Caco-2 (cell line): ENCODE data around the genes SRRM4, HSPB8 and CCDC60.

- PRO-cap = no peak
- RRBS = no CpG with 5 or more reads among the region's 8 CpGs
These were observed 4.9 kb upstream of the MED13L start for GRCh38 chr12:116282386-116282843.

DNA sequence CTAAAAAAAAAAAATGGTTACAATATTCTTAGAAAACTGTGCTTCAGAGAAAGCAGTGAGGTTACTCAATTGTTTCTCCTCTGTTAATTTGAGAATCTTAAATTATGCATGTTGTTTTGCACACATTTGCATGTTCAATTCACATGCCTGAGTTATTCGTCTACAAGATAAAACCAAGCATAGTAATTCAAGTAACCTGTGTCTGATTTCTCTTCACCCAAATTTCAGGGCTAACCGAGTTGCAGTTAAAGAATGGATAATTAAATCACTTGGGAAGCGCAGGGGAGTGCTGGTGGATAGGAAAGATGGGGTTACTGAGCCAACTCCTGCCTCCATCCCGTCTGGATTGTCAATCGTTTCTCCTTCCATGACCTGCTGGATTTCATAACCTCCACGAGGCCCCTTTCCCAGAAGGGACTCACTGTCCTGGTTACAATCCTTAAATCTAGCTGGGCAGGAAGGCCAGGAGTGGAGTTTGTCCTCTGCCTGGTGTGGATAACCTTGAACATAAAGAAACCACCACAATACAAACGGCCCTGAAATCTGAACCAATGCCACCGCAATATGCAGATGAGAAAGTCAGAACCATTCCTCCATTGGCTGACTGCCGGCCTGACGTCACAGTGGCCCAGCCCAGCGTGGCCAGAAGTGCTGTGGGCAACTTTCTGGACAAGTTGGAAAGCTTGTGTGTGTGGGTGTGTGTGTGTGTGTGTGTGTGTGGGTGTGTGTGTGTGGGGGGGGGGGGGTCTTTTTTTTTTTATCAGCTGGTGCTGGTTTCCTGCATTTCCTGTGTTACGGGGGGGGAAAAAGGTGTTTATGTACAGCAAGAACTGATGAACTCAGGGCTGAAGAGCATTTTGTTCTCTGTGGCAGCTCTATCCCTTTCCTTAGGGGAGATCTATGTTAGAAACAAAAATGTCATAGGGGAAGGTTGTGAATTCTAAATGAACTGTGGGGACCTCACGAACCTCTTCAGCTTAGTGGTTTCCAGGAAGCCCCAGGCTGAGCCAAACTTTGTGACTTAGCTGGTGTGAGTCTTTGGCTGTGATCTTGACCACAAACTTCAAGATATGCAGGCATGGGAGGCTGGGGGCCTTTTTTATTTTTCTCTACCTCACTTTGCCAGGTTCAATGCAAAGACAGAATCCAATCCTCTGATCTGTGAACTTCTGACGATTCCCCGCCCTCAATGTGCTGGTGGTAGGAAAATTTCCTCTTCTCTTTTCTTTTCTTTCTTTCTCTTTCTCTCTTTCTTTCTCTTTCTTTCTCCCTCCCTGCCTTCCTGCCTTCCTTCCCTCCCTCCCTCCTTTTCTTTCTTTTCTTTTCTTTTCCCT is 81.6 kb upstream of the MED13L start:
- PRO-cap = bidirectional peak, plus-strand start at position 645 of the sequence, minus-strand start at position 500 of the sequence
- RRBS = no CpG with 5 or more reads among the region's 15 CpGs

GRCh38 chr12:116381608-116382607 is 104.4 kb upstream of the MED13L start:
- PRO-cap = bidirectional peak, plus-strand start at chr12:116382146, minus-strand start at chr12:116382004
- RRBS = no CpG with 5 or more reads among the region's 22 CpGs

- PRO-cap = no peak
- RRBS = 93% methylated on average over 4 of the region's 12 CpGs
These were observed 72.2 kb downstream of the SPRING1 start for GRCh38 chr12:116665646-116666113.

GRCh38 chr12:116693164-116693758 is 44.6 kb downstream of the SPRING1 start:
- PRO-cap = no peak
- RRBS = 100% methylated on average over 1 of the region's 16 CpGs

GRCh38 chr12:116693817-116694540 is 43.9 kb downstream of the SPRING1 start:
- PRO-cap = no peak
- RRBS = no CpG with 5 or more reads among the region's 23 CpGs

- PRO-cap = no peak
- RRBS = no CpG with 5 or more reads among the region's 20 CpGs
These were observed 78.6 kb downstream of the TESC start for GRCh38 chr12:117020248-117021310.

DNA sequence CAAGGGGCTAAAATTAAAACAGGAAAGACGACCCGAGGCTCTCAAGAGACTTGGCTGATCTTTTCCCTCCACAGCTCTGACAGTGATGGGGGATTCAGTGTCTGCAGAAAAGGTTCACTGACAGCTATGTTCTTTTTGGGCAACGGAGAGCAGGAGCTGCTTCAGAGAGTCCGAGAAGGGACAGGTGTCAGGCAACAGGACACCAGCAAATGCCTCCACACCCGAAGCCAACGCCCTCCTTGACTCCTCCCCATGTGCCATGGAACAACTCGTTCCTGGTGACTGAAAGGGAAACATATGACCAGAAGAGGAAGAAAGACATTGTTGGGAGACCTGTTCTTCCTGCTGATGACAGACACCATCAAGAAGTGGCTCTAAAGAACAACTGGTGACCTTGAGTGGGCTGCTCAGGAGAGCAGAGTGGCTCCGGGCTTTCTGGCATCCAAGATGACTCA is 172.2 kb upstream of the NOS1 start:
- PRO-cap = no peak
- RRBS = no CpG with 5 or more reads among the region's 8 CpGs

DNA sequence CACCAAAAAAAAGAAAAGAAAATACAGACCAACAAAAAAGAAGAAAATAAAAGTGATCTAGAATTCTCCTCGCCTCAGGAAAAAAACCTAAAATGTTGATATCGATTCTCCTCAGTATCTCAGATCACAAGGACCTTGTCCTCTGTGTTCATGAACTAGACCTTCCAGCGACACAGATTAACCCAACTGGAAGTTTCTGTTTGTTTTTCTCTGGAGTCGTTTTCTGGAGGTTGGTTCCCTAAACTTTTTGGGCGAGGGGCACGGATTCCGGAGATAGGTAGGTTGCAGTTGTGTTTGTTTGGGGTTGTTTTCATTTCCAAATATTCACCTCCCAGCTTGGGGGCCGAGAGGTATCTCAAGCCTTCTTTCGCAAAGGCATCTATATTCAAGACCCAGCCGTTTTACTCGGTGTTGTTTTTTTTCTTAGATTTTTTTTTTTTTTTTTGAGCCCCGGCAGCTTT is 513 bp upstream of the RFC5 start:
- PRO-cap = no peak
- RRBS = no CpG with 5 or more reads among the region's 12 CpGs

DNA sequence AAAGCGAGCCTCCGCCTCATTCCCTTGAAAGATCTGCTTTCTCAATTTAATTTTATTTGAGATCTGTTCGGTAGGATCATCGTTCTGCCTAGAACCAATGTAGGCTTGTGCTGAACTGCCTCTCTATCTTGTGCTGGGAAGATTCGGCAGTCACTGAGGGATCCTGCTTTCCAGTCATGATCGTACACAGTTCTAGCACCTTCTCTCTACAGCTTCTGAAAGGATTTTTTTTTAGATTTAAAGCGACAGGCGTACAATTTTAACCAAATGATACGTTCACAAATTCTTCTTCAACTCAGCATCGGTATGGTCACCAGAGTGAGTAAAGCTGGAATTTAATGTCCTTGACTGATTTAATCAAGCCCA is 54.4 kb downstream of the PEBP1 start:
- PRO-cap = no peak
- RRBS = no CpG with 5 or more reads among the region's 10 CpGs

DNA sequence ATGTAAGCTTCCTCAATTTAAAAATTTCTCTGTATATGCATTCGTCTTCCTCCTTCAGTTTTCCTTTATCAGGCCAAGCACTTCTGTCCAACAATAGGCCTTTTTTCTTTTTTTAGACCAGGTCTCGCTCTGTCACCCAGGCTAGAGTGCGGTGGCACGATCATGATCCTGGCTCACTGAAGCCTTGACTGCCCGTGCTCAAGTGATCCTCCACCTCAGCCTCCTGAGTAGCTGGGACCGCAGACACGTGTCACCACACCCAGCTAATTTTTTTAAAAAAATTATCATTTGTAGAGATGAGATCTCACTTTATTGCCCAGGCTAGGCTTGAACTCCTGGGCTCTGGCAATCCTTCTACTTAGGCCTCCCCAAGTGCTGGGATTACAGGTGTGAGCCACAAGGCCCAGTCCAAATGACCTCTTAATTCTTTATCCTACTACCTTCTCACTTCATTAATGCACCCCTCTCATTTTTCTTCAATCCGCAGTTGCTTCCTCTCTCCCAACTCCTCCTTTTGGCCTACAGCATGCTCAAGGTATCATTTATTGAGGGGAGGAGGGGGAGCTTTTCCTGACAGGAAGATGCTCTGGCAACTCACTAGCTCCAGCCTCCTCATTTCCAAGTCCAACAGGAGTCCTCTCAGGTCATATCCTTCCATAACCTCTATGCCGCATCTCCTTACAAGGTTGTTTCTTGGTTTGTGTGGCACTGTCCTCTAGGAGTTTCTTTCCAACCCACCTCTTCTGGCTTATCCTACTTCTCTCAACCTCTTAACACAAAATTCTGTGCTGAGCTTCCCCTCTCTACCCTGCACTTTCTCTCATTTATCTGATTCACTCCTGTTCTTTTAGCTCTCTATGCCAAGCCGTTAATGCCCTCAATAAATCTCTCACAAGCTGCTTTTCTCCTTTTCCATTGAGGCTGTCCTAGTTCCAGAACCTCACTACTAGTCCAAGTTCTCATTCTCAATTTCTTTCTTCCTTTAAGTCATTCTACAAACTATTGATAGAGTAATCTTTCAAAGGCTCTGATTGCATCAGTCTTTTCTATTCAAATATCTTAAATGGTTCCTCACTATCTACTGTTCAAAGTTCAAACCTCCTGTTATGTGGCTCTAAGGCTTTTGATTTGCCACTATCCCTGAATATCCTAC is 25.4 kb downstream of the TAOK3 start:
- PRO-cap = no peak
- RRBS = no CpG with 5 or more reads among the region's 10 CpGs

DNA sequence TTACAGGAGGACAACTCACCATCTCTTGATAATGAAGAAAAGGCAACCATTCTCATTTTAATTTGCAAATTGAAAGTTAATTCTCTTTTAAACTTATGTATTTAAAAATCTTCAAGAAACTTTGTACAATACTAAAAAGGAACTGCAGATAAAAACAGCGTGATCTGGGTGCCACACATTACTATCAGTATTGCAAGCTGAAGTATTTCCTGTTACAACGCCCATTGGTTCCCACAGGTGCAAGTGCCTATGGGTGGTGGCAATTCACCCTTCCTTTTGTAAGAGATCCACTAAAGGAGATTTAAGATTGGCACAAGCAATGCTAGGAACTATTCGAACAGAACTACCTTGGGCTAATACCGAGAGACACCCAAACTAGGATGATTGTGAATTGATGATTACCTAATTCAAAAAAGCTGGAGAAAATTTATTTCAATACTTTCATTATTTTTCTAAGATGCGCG is 13.2 kb downstream of the TAOK3 start:
- PRO-cap = no peak
- RRBS = no CpG with 5 or more reads among the region's 6 CpGs

DNA sequence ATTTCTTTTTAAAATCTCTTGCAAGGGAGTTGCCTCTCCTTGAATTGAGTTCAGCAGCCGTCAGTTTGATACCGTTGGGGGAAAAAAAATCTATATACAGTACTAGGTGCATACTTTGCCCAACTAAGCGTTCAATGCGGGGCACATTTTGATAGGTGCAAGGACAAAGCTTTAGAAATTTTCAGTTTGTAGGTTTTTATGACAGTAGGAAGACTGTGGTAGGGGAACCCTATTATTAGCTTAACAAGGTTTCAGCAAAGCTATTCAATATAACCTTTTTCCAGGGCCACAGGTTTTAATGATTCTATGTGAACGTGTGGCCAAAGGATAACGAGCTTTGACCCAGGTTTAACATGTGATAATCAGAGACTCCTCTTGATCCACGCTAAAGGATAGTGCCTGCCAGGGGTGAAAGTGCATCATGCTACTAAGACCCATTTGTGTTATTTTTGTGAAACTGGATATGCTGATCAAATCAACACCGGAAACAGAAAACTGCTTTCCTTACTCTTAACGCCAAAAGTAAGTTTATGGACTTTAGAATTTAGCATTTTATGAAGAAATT is 808 bp upstream of the TAOK3 start:
- PRO-cap = no peak
- RRBS = no CpG with 5 or more reads among the region's 9 CpGs

- PRO-cap = no peak
- RRBS = no CpG with 5 or more reads among the region's 11 CpGs
These were observed 1.4 kb downstream of the SUDS3 start for GRCh38 chr12:118377725-118378268.

- PRO-cap = no peak
- RRBS = 57% methylated on average over 11 of the region's 70 CpGs
These were observed at the start of gene SRRM4 for GRCh38 chr12:118981032-118982151. Gene SRRM4 (plus strand): TSS chr12:118981541.

DNA sequence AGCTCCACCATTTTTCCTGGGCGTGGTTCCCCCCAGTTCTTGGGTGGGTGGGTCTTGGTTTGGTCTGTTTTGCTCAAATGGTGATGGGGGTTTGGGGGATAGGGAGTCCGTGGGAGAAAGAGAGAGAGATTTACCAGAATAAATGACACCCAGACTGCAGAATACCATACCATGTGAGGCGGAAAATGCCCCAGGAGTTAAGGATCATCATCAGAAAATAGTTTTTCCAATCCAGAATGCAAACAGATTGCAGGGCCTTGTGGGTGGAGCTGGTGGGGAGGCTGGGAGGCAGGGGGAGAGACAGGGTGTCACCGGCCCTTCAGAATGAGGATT is 55.7 kb downstream of the SRRM4 start:
- PRO-cap = no peak
- RRBS = no CpG with 5 or more reads among the region's 4 CpGs

- PRO-cap = bidirectional peak, plus-strand start at chr12:119178931, minus-strand start at chr12:119178617
- RRBS = 16% methylated on average over 11 of the region's 33 CpGs
These were observed at the start of gene HSPB8 for GRCh38 chr12:119178327-119179233. Gene HSPB8 (plus strand): TSS chr12:119178931.

GRCh38 chr12:119334085-119334849 is at the start of gene CCDC60:
Gene CCDC60 (plus strand): TSS chr12:119334729.
- PRO-cap = unidirectional peak, plus-strand start at chr12:119334729
- RRBS = no CpG with 5 or more reads among the region's 22 CpGs

- PRO-cap = no peak
- RRBS = no CpG with 5 or more reads among the region's 5 CpGs
These were observed 6.5 kb downstream of the CCDC60 start for GRCh38 chr12:119341048-119341343.

DNA sequence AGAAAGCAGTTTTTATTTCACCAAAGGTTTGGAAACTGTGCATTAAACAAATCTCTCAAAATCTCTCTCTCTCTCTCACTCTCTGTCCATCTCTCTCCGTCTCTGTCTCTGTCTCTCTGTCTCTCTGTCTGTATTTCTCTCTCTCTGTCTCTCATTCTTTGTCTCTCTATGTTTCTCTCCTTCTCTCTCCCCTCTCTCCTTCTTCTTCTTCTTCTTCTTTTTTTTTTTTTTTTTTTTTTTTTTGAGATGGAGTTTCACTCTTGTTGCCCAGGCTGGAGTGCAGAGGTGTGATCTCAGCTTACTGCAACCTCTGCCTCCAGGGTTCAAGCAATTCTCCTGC is 18.8 kb downstream of the CCDC60 start:
- PRO-cap = no peak
- RRBS = no CpG with 5 or more reads among the region's 1 CpG